Hair follicle dermal papilla cell (primary cell): ENCODE data around the genes TNS4, KRTAP1-5, KRTAP2-1, KRTAP4-2 and HAP1.

- CAGE, long polyA plus RNA = no peak
Measured at GRCh38 chr17:40464240-40464591, 21.0 kb downstream of the IGFBP4 start.

GRCh38 chr17:40498133-40498380 lies 3.4 kb downstream of the TNS4 start:
- CAGE, long polyA plus RNA = no peak

DNA sequence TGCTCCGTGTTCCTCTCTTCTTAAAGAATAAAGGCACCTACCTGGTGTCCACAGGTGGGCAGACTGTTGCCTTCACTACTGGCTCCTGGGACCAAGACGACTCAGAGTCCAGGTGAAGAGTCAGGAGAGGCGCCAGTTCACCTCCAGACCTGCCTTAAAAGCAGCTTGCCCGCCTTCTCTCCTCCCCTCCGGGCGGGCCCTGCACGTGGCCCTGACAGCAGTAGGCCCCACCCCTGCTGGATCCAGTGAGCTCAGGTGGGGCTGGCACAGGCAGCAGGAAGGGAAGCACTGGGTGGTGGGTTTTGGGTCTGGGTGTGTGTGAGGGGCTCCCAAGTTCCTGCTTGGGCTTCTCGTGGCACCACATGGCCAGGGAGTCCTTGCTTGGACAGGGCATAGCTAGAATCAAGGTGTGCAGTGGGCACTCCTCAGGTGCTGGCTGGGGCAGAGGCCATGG lies at the start of gene TNS4:
TSS of gene TNS4 (minus strand) at position 131 of the 454 bp plus-strand sequence.
- CAGE, long polyA plus RNA = no peak

- CAGE, long polyA plus RNA = no peak
Measured at GRCh38 chr17:40564556-40565345, 521 bp downstream of the CCR7 start.

GRCh38 chr17:40582098-40582959 lies 17.1 kb upstream of the CCR7 start:
- CAGE, long polyA plus RNA = no peak

- CAGE, long polyA plus RNA = no peak
Measured at GRCh38 chr17:40779494-40779864, 2.9 kb downstream of the KRT27 start.

GRCh38 chr17:40866718-40867210 lies 259 bp downstream of the KRT12 start:
- CAGE, long polyA plus RNA = no peak

DNA sequence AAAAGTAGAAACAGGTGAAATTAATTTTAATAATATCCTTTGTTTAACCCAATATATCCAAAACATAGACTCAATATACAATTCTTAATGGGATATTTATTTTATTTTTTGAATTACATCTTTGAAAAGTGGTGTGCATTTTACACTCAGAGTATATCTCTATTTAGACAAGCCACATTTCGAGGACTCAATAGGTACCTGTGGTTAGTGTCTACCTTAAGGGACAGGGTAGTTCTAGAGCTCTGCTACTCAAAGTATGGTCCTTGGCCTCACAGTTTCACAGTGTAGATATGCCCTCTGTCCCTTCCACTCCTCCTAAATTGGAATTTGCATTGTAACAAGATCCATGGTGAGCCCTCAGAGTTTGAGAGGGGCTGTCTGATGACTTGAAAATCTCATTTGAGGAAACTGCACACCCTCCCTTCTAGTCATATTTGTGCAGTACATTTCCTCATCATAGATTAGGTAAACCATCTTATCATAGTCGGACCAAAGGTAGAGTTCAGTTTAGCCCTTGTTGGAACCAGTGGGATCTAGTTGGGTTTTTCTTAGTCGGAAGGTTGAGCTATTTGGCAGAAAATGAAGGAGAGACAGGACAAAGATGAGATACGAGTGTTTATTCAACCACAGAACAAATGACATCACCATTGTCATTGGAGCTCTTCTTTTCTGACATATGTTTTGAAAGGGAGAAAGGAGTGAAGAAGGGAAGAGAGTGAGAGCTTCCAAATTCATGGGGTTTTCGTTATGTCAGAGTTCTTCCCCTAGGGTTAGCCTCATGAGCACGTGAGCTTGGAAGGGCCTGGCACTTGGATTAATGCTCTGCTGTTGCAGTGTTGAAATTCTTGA lies 15.7 kb upstream of the KRT20 start:
- CAGE, long polyA plus RNA = no peak

DNA sequence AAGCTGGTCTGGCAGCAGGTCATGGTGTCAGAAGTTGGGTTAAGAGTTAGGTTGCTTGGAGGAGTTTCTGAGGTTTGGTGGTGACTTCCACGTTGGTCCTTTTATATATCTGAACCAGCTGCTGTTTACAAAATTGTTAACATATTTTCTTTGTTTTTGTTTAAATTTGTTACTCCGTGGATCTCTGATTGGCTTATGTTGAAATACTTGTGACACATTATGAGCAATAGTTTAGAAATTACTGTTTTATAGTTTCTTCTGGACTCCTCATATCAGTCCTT lies at the start of gene KRTAP1-5:
TSS of gene KRTAP1-5 (minus strand) at position 76 of the 281 bp plus-strand sequence.
- CAGE, long polyA plus RNA = no peak

GRCh38 chr17:41047177-41047519 lies at the start of gene KRTAP2-1:
TSS of gene KRTAP2-1 (minus strand) at chr17:41047316.
- CAGE, long polyA plus RNA = no peak

GRCh38 chr17:41177998-41178353 lies at the start of gene KRTAP4-2:
TSS of gene KRTAP4-2 (minus strand) at chr17:41178221.
- CAGE, long polyA plus RNA = no peak

DNA sequence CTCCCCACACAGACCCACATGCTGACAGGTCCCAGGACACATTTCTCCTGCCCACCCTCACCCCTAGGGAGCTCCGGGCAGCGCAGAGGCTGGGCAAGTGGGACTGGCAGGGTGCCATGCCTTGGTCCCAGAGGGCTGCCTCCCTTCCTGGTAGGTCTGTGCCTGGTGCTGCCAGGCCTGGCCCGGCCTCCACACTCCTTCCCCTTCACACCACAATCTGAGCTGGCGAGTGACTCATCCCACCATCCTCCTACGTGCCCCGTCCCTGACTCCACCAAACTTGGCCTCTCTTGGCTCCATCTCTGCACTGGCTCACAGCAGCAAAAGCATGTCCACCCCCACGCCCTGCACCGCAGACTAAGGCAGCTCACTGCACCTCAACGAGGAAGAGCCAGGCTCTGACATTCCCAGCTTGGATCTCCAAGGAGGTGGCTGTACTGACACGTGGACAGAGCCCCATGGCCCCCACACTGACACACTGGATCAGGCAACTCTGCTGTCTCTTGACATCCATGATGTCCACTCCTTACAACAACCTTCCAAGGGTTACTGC lies 19.8 kb upstream of the KRT19 start:
- CAGE, long polyA plus RNA = no peak

DNA sequence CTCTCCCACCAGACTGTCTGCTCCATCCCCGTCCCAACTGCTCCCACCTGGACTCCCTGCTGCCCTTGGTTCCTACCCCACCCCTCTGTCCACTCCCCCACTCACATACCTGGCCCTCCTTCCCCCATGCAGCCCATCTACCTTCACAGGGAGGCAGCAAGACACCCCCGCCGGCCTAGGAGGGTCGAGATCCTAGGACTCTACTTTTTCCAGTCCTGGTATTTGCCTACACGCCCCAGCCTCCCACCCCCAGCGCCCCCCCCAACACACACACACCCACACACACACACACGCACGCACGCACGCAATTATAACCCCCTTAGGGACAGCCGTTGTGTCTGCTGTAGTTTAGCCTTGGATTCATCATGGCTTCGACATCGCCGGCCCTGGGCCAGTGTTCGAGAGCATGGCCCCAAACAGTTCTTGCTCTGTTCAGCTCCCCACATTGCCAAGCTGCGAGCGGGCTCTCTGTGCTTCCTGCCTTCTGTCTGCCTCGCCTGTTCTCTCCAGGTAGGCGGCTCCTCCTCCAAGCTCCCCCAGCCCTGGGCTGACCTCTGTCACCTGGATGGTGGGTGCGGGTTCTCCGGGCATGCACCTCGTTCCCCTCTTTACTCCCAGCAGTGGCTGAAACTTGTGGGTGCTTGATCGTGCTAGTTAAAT lies 23.3 kb upstream of the EIF1 start:
- CAGE, long polyA plus RNA = no peak

DNA sequence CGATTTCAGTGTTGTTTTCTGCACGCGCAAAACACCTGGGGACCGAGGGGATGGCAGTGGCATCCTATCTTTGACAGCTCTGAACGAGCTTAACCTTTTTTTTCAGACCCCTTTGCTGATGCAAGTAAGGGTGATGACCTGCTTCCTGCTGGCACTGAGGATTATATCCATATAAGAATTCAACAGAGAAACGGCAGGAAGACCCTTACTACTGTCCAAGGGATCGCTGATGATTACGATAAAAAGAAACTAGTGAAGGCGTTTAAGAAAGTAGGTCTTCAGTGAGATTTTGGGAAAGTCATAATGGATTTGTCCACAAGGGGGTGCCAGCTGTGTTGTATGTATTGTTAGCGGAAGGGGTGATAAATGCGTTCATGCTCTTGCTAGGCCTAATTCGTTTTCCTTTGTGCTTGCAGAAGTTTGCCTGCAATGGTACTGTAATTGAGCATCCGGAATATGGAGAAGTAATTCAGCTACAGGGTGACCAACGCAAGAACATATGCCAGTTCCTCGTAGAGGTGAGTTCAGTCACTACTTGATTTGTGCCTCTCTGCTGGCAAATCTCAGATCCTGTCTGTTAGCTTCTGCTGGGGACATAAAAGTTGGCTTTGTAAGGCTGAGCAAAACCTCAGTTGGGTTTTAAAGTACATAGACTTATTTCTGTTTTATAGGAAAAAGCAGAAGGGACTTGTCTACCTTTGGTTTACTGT lies 1.1 kb downstream of the EIF1 start:
- CAGE, long polyA plus RNA = no peak

DNA sequence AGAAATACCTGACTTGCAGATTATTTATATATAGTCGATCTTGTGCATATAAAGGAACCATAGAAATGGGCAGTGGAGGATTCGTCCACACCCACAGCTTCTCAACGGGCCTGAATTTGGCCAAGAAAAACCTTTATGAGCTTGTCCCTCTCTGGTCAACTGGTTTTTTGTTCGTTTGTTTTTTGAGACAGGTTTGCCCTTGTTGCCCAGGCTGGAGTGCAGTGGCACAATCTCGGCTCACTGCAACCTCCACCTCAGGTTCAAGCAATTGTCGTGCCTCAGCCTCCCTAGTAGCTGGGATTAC lies 2.9 kb downstream of the EIF1 start:
- CAGE, long polyA plus RNA = no peak

GRCh38 chr17:41734228-41735332 lies at the start of gene HAP1:
TSS of gene HAP1 (minus strand) at chr17:41734643.
- CAGE, long polyA plus RNA = no peak

DNA sequence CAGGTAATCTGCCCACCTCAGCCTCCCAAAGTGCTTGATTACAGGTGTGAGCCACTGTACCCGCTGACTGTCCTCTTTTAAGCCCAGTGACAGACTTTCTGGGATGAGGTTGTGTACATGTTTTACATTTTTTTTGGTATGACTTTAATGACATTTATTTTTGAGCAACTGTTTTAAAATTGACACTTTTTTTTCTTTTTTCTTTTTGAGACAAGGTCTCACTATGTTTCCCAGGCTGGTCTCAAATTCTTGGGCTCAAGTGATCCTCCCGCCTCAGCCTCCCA lies 16.0 kb upstream of the HAP1 start:
- CAGE, long polyA plus RNA = no peak

DNA sequence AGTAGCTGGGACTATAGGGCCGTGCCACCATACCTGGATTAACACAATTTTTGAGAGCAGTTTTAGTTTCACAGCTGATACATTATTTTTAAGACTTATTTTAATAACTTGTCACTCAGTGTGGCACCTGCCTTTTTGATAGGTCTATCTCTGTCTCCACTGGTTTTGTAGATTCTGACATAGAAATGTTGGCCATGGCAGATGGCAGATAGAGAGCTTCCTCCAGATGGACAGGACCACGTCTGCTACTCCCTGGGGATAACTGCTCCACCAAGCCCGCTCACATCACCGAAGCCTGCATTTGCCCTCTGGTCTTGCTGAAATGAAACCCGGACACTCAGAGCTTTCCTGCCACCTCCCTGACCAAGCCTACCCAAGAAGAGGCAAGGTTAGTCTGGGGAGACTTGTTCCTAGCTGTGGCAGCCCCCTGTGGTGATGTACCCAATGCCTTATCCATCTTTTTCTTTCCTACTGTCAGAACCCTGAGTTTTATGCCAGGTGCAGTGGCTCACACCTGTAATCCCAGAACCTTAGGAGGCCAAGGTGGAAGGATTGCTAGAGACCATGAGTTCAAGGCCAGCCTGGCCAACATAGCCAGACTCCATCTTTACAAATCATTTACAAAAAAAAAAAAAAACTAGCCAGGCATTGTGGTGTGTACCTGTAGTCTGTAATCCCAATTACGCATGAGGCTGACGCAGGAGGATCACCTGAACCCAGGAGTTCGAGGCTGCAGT lies 16.5 kb upstream of the HAP1 start:
- CAGE, long polyA plus RNA = no peak

DNA sequence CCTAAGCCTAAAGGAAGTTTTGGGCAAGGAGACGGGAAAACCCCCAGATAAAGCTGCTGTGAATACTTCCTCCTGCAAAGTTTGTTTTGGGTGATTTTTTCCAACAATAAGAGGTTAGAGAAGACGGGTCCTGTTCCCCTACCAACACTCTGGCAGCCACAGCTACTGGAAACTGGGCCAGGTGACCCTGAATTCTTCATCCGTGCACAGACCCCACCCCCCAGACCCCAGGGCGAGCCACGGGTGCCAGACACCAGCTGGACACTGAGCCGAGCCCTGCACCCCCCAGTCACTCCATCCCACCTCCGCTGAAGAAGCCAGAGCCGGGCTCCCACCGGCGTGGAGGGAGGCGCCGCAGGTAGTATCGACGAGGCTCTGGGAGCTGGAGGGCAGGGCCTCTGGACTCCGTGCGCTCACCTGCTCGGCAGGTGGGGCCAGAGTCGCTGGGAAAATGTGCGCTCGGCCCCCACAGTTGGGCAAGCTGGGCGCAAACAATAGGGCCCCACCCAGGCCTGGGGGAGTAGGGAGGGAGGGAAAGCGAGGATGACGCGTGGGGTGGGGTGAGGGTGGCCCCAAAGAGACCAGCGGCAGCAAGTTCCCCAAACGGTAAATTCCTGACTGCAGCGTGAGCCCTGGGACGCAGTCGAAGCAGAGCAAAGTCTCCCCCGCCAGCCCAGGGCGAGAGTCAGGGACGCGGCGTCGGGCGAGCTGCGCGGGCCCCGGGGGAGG lies 747 bp downstream of the JUP start:
- CAGE, long polyA plus RNA = no peak

DNA sequence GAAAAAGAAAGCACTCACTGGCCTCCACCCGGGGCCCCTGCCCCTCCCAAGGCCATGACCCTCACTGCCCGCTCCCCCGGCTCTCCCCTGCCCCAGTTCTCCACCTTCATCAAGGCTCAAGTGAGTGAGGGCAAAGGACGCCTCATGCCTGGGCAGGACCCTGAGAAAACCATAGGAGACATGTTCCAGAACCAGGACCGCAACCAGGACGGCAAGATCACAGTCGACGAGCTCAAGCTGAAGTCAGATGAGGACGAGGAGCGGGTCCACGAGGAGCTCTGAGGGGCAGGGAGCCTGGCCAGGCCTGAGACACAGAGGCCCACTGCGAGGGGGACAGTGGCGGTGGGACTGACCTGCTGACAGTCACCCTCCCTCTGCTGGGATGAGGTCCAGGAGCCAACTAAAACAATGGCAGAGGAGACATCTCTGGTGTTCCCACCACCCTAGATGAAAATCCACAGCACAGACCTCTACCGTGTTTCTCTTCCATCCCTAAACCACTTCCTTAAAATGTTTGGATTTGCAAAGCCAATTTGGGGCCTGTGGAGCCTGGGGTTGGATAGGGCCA lies 9.4 kb downstream of the FKBP10 start:
- CAGE, long polyA plus RNA = no peak